HCT116 (cell line): ENCODE data around the gene HAUS3.

GRCh38 chr4:1768479-1769165, 24.5 kb upstream of the FGFR3 start:
- RRBS: no CpG with 5 or more reads among the region's 23 CpGs

- RRBS: no CpG with 5 or more reads among the region's 17 CpGs
Observed at GRCh38 chr4:1805208-1805560, 12.1 kb downstream of the FGFR3 start.

- RRBS: no CpG with 5 or more reads among the region's 28 CpGs
Observed at GRCh38 chr4:1826653-1827331, 29.2 kb downstream of the LETM1 start.

- RRBS: no CpG with 5 or more reads among the region's 5 CpGs
Observed at GRCh38 chr4:1930573-1930899, 59.3 kb downstream of the NSD2 start.

- RRBS: 97% methylated on average over 13 of the region's 66 CpGs
Observed at GRCh38 chr4:1985503-1986709, 22.9 kb downstream of the NELFA start.

- RRBS: 2% methylated on average over 1 of the region's 11 CpGs
Observed at GRCh38 chr4:2008447-2008638, 431 bp downstream of the NELFA start.

DNA sequence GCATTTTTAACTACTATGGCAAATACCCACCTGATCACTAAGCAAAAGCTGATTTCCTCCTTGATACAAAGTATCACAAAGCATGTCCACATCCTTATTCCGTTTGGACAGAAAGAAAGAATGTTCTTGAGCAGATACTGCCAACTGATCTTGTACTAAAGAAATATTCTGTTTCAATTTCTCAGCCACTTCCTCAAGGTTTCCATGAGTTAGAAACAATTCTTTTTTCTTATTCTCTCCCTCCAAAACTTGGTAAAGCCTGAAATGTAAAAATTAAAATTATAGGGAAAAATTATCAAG, 5.8 kb downstream of the HAUS3 start:
- RRBS: no CpG with 5 or more reads among the region's 1 CpG

DNA sequence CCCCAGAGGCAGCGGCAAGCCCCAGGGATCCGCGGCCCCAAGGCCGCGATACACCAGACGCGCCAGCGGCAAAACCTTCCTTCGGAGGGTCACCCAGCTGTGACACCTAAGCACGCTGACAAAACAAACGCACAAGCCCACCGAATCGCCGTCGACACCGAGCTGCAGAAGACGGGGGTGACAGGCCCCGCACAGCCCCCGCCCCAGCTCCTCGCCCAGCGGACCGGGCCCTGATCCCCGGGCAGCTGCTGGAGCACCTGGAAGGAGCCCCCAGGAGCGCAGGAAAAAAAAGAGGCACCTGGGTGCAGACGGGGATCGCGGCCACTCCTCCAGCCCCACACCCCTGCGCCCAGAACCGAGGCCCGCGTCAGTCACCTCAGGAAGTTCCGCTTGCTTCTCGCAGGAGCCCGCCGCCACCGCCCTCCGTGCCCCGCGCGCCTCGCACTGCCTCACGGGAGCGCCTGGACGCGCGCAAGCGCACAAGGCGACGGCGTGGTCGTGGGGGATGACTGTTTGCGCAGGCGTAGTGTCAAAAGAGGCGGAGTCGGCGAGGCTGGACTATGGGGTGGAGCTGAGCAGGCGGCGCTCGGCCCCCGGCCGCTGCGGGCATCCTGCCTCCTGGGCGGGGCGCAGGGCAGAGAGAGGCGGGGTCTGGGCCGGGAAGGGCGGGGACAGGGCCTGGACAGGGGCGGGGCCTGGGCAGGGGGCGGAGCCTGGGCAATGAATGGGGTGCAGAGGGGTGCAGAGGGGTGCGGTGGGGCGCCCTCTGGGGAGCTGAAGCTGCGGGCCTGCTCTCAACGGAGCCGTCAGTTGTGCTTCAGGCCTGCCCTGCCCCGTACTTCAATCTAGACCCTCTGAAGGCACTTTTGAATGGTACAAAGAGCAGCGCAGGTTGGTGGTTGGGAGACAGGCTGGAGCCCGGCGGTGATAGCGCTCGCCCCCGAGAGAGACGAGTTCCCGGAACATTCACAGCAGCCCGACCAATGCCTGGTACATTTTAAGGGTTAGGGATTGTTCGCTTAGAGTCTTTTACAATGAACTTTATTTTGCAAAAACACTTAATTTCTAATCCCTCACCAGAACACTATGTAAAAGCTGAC, at the start of gene HAUS3:
TSS of gene HAUS3 (minus strand) at position 446 of the 1,100 bp plus-strand sequence.
- RRBS: 2% methylated on average over 12 of the region's 85 CpGs

DNA sequence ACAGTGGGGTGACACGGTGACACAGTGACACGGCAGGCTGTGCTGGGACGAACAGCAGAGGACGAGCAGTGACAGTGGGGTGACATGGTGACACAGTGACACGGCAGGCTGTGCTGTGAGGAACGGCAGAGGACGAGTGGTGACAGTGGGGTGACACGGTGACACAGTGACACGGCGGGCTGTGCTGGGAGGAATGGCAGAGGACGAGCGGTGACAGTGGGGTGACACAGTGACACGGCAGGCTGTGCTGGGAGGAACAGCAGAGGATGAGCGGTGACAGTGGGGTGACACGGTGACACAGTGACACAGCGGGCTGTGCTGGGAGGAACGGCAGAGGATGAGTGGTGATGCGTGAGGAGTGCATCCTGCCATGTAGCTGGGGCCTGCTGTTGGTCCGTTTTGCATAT, 36.0 kb upstream of the MXD4 start:
- RRBS: no CpG with 5 or more reads among the region's 19 CpGs

- RRBS: no CpG with 5 or more reads among the region's 11 CpGs
Observed at GRCh38 chr4:2333233-2333618, 71.3 kb upstream of the MXD4 start.

- RRBS: no CpG with 5 or more reads among the region's 8 CpGs
Observed at GRCh38 chr4:2478256-2479012, 9.5 kb downstream of the RNF4 start.

GRCh38 chr4:2489790-2490827, 21.2 kb downstream of the RNF4 start:
- RRBS: no CpG with 5 or more reads among the region's 11 CpGs

DNA sequence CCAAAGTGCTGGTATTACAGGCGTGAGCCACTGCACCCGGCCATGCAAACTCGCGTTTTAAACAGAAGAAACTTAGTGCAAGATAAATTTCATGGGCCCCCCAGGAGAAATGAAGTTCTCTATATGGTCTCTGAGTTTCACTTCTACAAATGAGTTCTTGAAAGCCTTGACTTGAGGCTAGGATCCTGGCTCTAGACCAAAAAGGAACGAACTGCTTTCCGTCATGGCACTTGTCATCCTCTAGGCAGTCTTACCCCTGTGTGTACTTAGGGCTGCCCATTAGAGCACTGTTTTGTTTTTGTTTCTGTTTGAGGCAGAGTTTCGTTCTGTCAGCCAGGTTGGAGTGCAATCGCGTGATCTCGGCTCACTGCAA, 29.0 kb downstream of the RNF4 start:
- RRBS: no CpG with 5 or more reads among the region's 10 CpGs

DNA sequence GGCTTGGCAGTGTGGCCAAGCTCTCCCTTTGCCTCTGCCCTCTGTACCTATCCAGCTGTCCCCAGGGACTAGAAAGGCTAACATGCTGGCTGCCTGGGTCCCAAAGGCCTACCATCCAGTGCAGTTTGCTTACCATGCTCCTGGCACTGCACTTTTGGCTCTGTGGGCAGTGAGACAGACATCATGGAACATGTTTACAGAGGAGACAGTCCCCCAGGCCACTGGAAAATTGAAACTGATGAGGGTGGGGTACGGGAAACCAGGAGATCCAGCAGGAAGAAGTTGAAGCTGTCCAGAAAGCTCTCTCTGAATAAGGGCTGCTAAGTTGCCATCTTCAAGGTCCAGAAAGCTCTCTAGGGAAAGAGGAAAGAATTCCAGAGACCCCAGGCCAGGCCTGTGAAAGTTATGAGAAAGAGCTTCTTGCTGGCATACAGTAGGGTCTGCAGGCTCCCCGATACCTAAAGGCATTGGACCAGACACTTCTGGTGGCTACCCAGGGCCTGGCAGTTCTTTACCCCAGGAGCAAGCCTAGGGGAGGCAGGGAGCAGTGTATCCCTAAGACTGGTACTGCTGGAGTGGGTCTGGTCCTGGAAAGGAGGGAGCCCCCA, 20.0 kb upstream of the FAM193A start:
- RRBS: no CpG with 5 or more reads among the region's 2 CpGs

DNA sequence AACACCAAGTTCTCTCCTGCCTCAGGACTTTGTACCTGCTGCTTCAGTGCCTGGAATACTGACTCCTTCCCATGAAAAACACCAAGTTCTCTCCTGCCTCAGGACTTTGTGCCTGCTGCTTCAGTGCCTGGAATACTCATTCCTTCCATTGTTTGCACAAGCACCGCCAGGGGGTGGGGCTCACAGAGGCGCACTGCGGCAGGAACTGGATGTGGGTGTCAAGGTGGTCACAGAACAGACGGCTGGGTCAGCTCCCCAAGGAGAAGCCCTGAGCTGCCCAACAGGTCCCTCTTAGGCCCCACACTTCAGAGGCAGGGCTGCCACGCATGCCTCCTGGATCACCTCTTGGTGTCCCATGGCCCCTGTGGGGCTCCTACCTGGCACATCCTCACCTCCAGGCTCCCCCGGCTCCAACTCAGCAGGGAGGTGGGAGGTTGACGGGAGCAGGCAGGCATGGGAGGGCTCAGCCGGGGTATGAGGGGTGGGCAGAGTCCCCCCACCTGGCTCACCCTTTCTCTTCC, 5.4 kb upstream of the TNIP2 start:
- RRBS: 64% methylated on average over 3 of the region's 8 CpGs

GRCh38 chr4:2800103-2800764, 7.3 kb downstream of the SH3BP2 start:
- RRBS: 100% methylated on average over 1 of the region's 18 CpGs

DNA sequence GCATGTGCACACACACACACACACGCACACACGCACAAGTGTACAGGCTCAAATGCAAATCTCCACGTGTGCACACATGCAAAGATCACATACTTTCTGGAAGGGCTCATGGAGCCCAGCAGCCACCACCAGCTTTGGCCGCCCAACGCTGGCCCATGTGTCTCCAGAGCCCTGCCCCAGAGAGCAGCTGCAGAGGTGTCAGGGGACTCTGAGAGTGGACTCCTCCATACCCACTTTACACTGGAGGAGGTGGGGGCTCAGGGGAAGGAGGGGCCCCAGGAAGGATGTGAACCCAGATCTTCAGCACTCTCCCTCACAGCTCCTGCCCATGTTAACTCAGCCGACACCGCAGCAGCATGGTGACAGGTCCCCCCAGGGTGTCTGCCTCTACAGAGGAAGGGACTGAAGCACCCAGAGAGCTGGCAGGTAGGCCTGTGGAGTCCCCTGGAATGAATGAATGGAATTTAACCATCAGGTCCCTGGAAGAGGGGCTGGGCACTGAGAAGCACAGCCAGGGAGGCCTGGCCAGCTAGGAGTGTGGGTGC, 21.7 kb downstream of the SH3BP2 start:
- RRBS: no CpG with 5 or more reads among the region's 7 CpGs

GRCh38 chr4:2945801-2946081, 11.1 kb upstream of the MFSD10 start:
- RRBS: no CpG with 5 or more reads among the region's 10 CpGs

DNA sequence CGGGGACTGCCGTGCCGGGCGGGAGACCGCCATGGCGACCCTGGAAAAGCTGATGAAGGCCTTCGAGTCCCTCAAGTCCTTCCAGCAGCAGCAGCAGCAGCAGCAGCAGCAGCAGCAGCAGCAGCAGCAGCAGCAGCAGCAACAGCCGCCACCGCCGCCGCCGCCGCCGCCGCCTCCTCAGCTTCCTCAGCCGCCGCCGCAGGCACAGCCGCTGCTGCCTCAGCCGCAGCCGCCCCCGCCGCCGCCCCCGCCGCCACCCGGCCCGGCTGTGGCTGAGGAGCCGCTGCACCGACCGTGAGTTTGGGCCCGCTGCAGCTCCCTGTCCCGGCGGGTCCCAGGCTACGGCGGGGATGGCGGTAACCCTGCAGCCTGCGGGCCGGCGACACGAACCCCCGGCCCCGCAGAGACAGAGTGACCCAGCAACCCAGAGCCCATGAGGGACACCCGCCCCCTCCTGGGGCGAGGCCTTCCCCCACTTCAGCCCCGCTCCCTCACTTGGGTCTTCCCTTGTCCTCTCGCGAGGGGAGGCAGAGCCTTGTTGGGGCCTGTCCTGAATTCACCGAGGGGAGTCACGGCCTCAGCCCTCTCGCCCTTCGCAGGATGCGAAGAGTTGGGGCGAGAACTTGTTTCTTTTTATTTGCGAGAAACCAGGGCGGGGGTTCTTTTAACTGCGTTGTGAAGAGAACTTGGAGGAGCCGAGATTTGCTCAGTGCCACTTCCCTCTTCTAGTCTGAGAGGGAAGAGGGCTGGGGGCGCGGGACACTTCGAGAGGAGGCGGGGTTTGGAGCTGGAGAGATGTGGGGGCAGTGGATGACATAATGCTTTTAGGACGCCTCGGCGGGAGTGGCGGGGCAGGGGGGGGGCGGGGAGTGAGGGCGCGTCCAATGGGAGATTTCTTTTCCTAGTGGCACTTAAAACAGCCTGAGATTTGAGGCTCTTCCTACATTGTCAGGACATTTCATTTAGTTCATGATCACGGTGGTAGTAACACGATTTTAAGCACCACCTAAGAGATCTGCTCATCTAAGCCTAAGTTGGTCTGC, 635 bp downstream of the HTT start:
- RRBS: 2% methylated on average over 13 of the region's 71 CpGs

DNA sequence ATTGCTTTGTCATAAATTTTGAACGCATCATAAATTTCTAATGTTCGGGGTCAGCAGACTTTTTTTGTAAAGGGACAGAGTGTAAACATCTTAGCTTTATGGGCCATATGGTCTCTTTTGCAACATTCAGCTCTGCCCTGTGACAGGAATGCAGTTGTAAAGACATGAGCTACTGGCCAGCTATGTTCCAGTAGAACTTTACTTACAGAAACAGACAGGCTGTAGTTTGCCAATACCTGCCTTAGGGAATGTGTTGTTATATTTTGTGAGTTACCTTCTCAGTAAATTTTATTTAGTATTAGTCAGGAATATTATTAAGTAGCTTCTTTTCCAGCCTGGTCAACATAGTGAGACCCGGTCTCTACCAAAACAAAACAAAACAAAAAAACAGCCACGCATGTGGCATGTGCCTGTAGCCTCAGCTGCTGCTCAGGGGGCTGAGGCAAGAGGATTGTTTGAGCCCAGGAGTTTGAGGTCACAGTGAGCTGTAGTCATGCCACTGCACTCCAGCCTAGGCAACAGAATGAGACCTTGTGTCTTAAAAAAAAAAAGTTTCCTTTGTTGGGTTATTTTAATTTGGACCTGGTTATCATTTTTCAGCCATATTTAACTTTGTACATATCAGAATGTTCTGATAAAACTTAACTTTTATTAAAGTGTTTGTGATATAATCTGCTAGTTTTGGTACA, 48.8 kb downstream of the HTT start:
- RRBS: no CpG with 5 or more reads among the region's 4 CpGs